Mesangial cell (primary cell): ENCODE measurements around a stretch of chr6.

- RAMPAGE, long total RNA = no peak
Measured at GRCh38 chr6:2763174-2763441, 2.1 kb upstream of the WRNIP1 start.

DNA sequence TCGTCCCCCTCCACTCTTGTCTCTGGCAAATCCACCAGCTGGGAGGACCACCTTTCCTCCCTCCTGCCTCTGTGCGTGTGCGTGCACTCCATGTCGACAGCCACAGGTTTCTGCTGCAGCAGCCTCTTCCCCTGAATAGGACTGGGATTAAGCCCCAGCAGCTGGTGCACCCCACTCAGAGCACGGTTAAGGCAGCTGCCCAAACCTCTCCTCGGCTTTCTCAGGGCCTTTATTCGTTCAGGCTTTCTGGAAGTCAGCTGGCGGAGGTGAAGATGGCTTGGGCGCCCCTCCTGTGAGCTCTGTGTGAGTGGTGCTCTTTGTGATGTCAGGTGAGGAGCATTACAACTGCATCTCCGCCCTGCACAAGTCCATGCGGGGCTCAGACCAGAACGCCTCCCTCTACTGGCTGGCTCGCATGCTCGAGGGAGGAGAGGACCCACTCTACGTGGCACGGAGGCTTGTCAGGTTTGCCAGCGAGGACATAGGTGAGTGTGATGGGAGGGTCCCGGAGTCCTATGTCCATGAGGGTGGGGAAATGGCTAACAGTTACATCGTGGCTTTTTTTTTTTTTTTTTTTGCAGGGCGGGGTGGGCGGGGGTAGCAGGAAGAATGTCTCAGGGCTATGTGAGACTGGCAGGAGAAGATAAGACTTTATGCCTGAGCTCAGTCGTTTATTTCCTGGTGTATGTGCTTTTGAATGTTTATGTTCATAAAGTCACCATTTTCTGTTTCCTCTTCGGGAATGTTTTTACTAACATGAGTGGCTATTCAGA lies 18.1 kb downstream of the WRNIP1 start:
- RAMPAGE, long total RNA = no peak

DNA sequence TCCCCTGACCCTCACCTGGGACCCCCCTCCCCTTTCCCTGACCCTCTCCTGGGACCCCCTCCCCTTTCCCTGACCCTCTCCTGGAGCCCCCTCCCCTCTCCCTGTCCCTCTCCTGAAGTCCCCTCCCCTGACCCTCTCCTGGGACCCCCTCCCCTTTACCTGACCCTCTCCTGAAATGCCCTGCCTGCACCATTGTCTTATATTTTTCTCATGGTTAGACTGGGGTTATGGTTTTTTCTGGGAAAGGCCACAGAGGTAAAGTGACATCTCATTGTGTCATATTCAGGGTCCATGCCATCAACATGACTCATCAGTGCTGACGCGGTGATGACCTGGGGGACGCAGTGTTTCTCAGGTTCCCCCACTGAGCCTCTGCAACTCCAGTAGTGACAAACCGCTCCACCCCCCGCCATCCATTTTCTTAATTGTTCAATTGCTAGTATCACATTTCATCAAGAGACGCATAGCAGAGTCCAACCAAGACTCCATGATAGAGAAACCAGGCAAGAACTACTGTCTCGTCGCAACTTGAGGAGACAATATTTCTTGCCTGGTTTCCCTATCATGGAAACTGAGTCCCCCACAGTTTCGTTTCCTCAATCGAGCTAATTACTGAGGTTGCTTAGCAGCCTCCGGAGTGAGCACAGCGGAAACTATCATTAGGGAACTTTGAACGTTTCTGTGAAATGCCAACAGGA lies 12.0 kb upstream of the SERPINB1 start:
- RAMPAGE, long total RNA = no peak

GRCh38 chr6:2900088-2901417 lies 2.6 kb downstream of the SERPINB9 start:
- RAMPAGE, long total RNA = no peak

DNA sequence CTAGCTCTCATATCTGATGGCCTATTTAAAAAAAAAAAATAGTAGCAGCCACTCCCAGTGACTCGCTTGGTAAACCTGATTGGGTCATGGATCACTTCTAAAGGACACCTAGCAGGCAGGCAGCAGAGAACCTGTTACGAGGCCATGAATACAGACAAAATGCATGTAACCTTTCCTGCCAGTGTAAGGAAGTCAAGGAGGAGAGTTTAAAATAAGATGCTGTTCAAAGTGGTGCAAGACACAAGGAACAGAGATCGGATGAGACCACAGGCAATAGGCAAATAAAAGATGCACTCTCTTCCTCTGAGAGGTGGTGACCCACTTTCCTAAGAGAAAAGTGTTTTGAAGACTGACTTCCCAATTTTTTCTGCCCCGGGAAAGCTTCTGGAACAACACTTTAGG lies 9.2 kb upstream of the SERPINB6 start:
- RAMPAGE, long total RNA = no peak

GRCh38 chr6:2988974-2989438 lies 10.7 kb upstream of the NQO2 start:
- RAMPAGE, long total RNA = no peak

GRCh38 chr6:3159954-3160890 lies 2.9 kb upstream of the TUBB2A start:
- RAMPAGE, long total RNA = no peak

DNA sequence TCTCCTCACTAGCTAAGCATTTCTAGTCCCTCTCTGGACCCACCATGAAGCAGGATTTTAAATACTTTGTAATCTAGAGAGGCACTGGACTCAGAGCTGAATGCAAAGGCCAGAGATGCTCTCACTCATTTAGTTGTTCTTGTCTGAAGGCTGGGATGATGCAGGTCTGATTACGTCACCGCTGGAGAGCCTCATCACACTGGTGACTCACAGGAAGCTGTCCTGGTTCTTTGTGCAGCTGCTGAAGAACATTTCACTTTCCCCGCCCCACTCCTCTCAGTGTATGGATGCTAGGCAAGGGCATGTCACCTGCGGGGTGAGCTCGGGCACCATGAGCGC lies 19.4 kb upstream of the TUBB2A start:
- RAMPAGE, long total RNA = no peak

- RAMPAGE, long total RNA = no peak
Measured at GRCh38 chr6:3178758-3179232, 21.5 kb upstream of the TUBB2A start.

DNA sequence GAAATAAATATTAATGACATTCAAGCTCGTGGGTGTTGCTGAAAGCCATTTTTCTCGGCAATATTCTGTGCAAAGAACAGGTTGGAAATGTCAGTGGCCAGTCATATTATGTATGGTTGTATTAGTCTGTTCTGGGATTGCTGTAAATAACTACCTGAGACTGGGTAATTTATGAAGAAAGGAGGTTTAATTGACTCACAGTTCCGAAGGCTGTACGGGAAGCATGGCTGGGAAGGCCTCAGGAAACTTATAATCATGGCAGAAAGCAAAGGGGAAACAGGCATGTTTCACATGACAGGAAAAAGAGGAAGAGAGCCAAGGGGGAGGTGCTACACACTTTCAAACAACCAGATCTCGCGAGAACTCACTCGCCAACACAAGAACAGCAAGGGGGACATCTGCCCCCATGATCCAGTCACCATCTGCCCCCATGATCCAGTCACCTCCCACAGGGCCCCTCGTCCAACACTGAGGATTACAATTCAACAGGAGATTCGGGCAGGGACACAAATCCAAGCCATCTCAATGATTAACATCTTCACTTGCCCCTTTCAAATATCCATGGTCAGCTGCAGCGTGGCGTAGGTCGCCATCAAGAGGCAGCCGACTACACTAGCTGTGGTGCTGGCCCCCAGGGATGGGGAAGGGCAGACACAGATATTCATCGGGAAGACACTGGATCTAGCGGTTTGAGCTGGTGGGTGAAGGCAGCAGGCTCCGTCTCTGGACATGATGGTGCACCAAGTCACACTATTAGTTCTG lies 31.8 kb downstream of the TUBB2B start:
- RAMPAGE, long total RNA = no peak

DNA sequence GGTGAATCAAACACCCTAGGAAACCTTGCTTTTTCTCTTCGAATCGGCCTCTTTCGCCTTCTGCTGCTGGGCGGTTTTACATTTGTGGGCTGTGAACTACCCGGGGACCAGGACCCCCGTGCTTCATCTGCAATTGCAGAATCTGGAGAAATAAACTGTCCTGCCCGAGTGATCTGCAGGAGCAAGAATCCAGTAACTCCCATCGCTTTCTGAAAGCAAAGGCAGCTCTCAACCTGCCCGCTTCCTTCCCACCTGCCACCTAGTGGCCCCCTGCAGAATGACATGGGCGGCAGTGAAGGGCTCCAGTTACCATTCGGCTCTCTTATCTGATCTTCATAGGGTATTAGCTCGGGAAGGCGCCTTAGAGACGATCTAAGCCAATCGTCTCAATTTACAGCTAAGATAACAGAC lies 7.4 kb upstream of the PSMG4 start:
- RAMPAGE, long total RNA = no peak

GRCh38 chr6:3264680-3265124 lies 6.0 kb downstream of the PSMG4 start:
- RAMPAGE, long total RNA = no peak

GRCh38 chr6:3289622-3290386 lies 31.1 kb downstream of the PSMG4 start:
- RAMPAGE, long total RNA = no peak

GRCh38 chr6:3291771-3292416 lies 33.1 kb downstream of the PSMG4 start:
- RAMPAGE, long total RNA = no peak

- RAMPAGE, long total RNA = no peak
Measured at GRCh38 chr6:3317217-3317785, 58.6 kb downstream of the PSMG4 start.

DNA sequence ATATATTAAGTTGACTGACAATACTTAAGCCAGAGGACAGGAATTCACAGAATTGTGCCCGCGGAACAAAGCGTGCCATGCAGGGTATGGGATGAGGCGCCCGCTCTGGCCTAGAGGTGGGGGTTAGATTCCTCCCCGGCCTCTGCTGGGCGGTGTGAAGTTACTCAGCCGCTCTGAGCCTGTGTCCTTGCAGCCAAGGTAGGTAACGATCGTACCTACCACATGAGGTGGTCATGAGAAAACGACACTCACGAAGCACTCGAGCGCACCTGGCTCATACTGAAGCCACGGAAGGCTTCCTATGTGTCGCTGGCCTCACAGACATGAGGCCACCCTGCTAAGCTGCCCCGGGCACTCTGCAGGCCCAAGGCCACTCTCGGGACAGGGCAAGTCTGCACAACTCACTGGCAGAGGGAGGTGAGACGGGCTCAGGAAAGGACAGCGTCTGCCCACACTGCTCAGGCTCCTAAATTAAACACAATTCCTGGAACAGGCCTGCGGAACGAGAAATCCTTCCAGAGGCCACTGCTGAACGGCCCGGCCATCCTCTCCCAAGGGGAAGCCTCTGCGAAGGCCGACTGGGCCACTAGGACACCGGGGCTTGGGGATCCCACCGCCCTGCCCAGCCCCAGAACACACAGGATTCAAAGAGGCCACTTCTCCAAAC lies 70.8 kb downstream of the PSMG4 start:
- RAMPAGE, long total RNA = no peak

- RAMPAGE, long total RNA = no peak
Measured at GRCh38 chr6:3355916-3356704, 97.4 kb downstream of the PSMG4 start.

- RAMPAGE, long total RNA = no peak
Measured at GRCh38 chr6:3356705-3356897, 97.9 kb downstream of the PSMG4 start.

DNA sequence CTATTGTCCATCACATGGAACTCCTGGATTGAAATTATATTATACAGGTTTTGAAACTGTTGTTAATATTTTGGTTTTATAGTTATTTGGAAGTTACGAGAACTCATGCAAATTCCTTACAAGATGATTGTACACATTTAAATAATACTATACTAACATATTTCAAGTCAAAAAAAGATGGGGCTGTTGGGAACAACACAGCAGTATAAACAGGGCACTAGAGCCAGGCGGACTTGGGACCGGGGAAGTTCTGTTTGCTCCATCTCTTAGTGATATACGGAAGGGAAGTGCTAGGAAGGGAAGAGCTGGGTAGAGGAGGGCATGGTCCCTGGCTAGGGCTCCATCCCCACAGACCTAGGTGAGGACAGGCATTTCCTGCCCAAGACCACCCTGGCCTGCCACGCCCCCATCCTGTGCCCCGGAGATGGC lies 61.0 kb downstream of the SLC22A23 start:
- RAMPAGE, long total RNA = no peak

- RAMPAGE, long total RNA = no peak
Measured at GRCh38 chr6:3409752-3410360, 47.0 kb downstream of the SLC22A23 start.